Duodenum (tissue), 1 donor: ENCODE measurements around a stretch of chr10.

- PRO-cap, result no peak
Observed at GRCh38 chr10:59847335-59847891, 58.9 kb downstream of the CCDC6 start.

- PRO-cap, result no peak
Observed at GRCh38 chr10:59903814-59904399, 2.4 kb downstream of the CCDC6 start.

- PRO-cap, result no peak
Observed at GRCh38 chr10:59965246-59965992, 59.1 kb upstream of the CCDC6 start.

- PRO-cap, result no peak
Observed at GRCh38 chr10:60028487-60028984, 122.2 kb upstream of the CCDC6 start.

- PRO-cap, result no peak
Observed at GRCh38 chr10:60129996-60130535, 223.7 kb upstream of the CCDC6 start.

DNA sequence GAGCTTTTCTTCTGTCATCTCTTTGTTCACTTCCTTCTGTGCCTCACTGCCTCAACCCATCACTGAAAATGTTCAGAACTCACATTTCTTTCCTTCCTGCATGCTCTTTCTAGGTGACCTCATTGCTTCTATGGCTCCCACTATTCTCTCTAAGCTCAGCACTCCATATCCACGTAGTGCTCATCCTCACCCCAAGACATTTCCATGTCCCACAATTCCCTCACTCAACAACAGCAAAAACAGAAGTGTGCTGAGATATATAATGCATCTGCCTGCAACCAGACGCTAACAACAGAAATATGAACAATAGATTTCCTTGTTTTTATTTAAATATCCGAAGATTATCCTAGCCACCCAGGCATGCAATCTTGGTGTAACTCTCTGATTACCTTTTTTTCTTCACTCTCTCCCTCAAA, 104.1 kb downstream of the ANK3 start:
- PRO-cap, result no peak

DNA sequence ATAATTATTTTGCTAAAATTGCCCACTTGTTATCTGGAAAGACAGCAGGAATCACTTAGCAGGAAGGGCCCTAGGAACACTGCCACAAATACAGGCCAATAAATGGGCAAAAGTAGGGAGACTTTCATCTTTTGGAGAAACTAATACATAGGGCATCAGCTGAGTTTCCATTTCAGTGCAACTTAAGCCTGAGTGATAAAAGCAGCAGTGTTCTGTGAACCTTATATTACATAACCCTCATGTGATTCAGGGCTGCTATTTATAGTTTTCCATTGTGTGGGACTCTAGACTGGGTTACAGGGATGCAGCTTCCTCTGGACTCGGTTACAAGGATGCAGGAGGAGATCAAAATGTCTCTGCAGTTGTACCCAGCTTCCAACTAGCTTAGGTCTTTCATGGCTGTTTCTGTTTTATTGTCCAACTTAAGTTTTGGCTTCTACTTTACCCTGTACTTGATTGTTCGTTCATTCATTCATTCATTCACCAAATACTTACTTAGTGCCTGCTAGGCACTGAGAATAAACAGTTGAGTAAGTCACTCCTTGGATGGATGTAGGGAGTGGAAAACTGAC, 32.6 kb downstream of the CDK1 start:
- PRO-cap, result no peak

GRCh38 chr10:60914518-60915091, 29.4 kb downstream of the RHOBTB1 start:
- PRO-cap, result no peak

DNA sequence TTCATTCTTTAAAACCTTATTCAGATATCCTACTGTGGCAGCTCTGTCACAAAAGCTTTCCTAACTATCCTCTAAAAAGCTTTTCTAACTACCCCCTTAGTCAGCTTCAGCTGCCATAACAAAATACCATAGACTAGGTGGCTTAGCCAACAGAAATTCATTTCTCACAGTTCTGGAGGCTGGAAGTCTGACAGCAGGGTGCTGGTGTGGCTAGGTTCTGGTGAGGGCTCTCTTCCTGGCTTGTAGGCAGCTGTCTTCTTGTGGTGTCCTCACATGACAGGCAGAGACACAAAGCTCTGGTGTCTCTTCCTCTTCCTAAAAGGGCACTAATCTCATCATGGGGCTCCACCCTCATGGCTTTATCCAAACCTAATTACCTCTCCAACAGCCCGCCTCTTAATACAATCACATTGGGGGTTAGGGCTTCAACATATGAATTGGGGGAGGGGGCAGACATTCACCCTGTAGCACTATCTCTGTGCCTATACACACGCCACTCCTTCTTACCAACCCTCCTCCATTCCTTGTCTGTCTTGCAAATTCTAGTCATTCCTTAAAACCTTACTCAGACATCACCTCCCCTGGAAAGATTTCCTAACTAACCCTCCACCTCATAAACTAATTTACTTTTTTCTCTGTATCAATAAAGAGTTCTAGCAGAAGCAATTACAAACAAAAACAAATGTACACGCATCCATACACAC, 26.5 kb downstream of the RHOBTB1 start:
- PRO-cap, result no peak

- PRO-cap, result no peak
Observed at GRCh38 chr10:60942395-60943341, 1.3 kb downstream of the RHOBTB1 start.

GRCh38 chr10:61451945-61452512, 1.2 kb downstream of the TMEM26 start:
- PRO-cap, result no peak

GRCh38 chr10:61757493-61757897, 94.8 kb downstream of the CABCOCO1 start:
- PRO-cap, result no peak

GRCh38 chr10:61903663-61904476, 2.4 kb downstream of the ARID5B start:
- PRO-cap, result bidirectional peak, plus-strand start at chr10:61903926, minus-strand start at chr10:61903849

DNA sequence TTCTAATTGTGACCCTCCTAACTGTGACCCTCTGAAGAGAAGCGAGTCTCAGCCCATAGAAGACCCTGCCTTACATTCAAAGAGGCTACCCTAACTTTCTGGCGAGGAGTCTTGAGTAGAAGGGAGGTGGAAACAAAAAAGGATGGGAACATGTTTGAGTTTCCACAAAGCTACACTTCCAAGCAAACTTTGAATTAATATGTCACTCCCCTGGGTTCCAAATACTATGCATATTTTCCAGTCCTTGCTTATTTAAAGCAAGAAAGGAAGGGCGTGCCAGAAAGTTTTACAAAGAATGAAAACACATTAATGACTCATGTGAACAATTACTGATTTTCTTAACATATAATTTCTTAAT, 118.4 kb downstream of the ARID5B start:
- PRO-cap, result no peak

DNA sequence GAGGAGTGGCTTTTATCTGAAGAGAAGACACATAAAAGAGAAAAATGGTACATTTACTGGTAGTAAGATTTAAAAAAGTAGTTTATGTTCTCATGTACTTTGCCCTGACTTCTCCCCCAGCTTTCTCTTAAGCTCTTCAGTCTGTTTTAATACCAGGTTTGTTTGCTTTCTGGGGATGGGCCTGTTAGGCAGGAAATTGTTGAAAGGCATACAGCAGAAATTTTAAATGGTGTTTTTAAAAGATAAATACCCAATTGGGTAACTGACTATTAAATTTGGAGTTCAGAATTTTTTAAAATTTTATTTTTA, 136.4 kb downstream of the ARID5B start:
- PRO-cap, result no peak

DNA sequence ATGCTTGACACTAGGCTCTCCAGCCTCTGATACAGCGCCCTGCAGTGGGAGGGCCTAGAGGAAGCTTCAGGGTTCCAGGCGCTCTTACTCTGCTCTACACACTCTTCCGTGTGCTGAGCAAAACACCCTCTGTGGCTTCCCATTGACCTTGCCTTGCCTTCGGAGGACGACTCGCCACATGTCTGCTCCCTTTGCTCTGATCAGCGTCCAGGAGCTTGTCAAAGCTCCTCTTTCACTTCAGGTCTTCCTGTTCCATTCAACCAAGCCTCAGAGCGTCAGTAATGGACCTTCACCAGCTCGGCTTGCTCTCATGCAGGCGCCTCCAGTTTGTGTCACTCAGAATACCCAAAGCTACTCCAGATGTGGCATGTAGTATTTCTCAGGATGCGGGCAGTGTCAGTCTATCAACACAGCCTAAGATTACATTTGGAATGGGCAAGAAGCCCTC, 173.9 kb downstream of the ARID5B start:
- PRO-cap, result no peak

GRCh38 chr10:62083231-62083981, 181.9 kb downstream of the ARID5B start:
- PRO-cap, result no peak

DNA sequence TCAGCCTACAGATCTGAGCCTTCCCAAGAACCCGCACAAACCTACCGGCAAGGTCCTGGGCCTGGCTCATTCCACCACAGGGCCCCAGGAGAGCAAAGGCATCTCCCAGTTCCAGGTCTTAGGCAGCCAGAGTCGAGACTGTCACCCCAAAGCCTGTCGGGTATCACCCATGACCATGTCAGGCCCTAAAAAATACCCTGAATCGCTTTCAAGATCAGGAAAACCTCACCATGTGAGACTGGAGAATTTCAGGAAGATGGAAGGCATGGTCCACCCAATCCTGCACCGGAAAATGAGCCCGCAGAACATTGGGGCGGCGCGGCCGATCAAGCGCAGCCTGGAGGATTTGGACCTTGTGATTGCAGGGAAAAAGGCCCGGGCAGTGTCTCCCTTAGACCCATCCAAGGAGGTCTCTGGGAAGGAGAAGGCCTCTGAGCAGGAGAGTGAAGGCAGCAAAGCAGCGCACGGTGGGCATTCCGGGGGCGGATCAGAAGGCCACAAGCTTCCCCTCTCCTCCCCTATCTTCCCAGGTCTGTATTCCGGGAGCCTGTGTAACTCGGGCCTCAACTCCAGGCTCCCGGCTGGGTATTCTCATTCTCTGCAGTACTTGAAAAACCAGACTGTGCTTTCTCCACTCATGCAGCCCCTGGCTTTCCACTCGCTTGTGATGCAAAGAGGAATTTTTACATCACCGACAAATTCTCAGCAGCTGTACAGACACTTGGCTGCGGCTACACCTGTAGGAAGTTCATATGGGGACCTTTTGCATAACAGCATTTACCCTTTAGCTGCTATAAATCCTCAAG, 176.3 kb downstream of the RTKN2 start:
- PRO-cap, result no peak

DNA sequence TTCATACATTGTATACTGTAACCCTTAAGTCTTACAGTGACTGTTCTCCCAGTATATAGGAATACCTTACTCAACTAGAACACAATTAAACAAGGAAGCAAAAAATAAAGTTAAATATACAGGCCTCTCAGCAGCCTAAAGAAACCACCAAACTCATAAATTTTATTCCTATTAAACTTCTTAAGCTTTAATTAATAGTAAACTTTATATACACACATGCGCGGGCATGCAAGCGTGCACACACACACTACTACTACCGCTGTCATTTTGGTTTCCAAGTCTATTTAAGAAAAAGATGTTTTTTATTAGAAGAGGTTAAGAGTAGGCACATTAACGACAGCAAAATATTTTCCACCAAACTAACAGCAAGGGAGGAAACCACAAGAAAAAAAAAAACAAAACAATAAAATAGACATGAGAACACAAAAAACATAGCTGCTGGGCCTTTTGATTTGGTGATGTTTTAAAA, 28.7 kb downstream of the RTKN2 start:
- PRO-cap, result no peak

DNA sequence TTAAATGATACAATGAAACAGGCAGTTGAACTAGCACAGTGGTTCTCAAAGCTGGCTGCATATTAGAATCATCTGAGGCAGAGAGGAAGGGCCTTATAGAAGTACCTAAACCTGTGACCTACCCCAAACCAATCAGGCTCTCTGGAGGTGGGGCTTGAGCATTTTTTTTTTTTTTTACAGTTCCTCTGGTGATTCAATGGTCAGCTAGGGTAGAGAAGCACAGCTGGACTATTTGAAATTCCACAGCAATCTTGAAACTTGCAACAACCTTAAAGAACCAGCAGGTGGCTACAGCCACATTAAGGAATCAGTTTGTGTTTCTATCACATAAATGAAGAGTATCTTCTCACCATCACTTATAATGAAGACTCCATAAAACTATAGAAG, 4.0 kb downstream of the RTKN2 start:
- PRO-cap, result no peak